Monocyte (primary cell): ENCODE results near the genes PDIA4 and REPIN1.

- PRO-cap, 2 experiments, result peak in 2 of 2 experiments; most common plus-strand start chr7:149028806 (in 2); most common minus-strand start chr7:149028468 (in 2)
Measured at GRCh38 chr7:149028297-149029533, at the start of gene PDIA4. Gene PDIA4, minus strand, starts transcription at chr7:149028505.

GRCh38 chr7:149126536-149126784, 336 bp upstream of the ZNF425 start:
- PRO-cap, 2 experiments, result no peak in any of the 2 experiments

DNA sequence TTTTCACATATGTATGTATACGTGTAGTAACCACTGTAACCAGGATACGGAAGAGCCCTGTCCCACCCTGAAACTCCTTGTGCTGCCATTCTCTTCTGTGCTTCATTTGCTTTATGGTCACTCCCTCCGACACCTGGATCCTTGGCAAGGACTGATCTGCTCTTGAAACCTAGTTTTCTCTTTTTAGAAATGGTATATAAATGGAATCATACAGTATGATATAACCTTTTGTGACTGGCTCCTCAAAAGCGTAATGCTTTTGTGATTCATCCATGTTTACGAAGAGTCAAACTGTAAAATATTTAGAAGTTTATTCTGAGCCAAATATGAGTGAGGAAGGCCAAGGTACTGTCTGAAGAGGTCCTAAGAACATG, 1.6 kb upstream of the ZNF425 start:
- PRO-cap, 2 experiments, result no peak in any of the 2 experiments

GRCh38 chr7:149217313-149217945, 22.0 kb upstream of the ZNF212 start:
- PRO-cap, 2 experiments, result no peak in any of the 2 experiments

DNA sequence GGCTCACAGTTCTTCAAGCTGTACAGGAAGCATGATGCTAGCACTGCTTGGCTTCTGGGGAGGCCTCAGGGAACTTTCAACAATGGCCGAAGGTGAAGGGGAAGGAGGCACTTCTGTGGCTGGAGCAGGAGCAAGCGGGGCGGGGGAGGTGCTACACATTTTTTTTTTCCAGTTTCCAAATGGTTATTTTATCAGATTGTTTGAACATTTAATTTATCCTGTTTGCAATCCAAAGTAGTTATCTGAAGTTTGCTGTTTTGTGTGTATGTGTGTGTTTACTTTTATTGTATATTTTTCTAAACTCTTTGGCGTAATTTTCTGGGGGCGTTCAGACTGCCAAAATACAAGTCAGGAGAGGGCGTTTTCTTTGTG, 58.4 kb downstream of the ZNF783 start:
- PRO-cap, 2 experiments, result no peak in any of the 2 experiments

GRCh38 chr7:149454039-149454383, 6.9 kb downstream of the ZNF777 start:
- PRO-cap, 2 experiments, result no peak in any of the 2 experiments

- PRO-cap, 2 experiments, result no peak in any of the 2 experiments
Measured at GRCh38 chr7:149600556-149601124, 103.0 kb upstream of the ZNF746 start.

GRCh38 chr7:149605956-149607020, 108.5 kb upstream of the KRBA1 start:
- PRO-cap, 2 experiments, result no peak in any of the 2 experiments

GRCh38 chr7:149664695-149664918, 50.1 kb upstream of the KRBA1 start:
- PRO-cap, 2 experiments, result no peak in any of the 2 experiments

DNA sequence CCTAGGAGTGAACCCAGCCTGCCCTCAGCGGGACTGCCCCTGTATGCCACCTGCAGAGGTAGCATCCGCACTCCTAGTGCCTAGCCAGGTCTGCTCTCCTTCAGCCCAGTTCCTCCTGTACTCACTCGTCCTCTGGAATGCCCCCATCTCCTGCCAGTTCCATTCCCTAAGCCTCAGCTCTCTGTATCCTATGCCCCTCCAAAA, 8.1 kb upstream of the KRBA1 start:
- PRO-cap, 2 experiments, result no peak in any of the 2 experiments

DNA sequence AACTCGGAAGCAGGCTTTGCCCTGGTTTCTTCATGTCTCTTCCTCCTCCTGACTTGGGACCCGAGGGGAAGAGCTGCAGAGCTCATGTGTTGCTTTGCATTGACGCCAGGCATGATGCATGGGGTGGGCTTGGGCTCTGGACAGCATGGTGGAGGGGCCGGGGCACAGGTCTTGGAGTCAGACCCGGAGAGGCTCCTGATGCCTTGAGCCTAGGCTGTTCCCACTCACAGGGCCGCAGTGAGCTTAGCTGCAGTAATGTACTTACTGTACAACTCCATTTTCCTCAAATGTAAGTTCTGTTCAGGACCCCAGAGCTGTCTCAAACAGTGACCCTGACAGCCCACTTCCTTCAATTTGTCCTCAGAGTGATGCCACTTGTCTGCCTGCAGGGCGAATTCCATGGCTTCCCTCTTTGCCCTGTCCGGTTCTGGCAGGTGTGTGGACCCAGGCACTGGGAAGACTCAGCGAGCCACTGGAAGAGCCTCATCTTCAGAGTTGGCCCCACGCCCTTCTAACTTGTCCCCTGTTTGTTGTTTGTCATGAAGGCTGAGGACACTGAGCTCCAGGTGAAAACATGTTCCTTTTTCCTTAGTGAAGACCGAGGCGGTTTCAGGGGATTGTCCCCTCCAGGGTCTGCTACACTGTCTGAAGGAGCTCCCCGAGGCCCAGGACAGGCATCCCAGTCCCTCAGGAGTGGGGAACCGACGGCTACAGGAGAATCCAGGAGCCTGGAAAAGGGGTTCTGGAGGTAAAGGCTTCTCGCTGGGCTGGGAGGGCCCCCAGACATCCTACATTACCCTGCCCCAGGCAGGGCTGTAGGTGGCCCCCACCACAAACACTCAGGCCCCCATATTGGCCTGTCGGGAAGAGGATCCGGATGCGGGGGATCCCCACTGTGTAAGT, 8.6 kb downstream of the KRBA1 start:
- PRO-cap, 2 experiments, result no peak in any of the 2 experiments

- PRO-cap, 2 experiments, result no peak in any of the 2 experiments
Measured at GRCh38 chr7:149770883-149771455, 2.4 kb downstream of the ZNF467 start.

GRCh38 chr7:149844172-149844927, 6.2 kb downstream of the ZNF862 start:
- PRO-cap, 2 experiments, result no peak in any of the 2 experiments

DNA sequence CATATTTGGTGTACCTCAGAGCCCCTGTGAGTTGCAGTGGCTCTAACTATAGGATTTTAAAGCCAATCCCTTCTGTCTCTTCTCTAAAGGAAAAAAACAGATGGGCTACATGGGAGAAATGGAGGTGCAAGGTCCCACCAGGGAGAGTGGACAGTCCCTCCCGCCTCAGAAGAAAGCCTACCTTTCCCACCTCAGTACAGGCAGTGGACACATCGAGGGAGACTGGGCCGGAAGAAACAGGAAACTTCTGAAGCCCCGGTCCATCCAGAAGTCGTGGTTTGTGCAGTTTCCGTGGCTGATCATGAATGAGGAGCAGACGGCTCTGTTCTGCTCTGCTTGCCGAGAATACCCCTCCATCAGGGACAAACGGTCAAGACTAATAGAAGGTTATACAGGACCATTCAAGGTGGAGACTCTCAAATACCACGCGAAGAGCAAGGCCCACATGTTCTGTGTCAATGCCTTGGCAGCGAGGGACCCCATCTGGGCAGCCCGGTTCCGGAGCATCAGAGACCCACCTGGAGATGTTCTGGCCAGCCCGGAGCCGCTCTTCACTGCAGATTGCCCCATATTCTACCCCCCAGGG, 9.6 kb downstream of the ZNF862 start:
- PRO-cap, 2 experiments, result no peak in any of the 2 experiments

DNA sequence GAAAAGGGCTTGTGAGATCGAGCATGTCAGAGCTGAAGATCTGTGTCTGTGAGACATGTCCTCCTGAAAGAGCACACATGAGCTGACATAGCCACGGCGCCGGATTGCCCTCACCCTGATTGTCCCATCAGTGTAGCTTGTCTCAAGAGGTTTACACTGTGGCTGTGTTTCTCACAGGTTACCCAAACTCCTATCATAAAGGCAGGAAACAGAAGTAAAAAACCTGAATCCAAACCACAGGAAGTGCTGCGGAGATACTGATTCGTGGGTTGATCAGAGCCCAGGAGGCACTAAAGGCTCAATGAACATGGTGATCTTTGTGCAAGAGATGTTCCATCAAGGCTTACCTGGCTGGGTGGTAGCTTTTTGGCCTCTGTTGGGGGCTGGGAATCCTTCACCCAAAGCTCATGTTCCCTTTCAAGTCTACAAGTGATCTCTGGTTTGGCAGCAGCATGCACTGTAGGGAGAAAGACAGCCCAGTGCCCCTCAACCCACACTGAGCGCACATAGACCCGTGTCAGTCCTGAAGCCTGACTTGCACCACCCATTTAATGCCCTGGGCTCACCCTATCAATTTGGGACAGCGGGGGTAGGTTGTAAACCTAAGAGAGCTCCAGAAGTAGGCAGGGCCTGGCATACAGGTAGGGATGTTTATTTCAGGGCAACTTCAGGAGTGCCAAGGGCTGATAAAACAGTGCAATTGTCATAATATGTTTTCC, 3.7 kb upstream of the ATP6V0E2 start:
- PRO-cap, 2 experiments, result no peak in any of the 2 experiments

GRCh38 chr7:149882684-149883239, 9.0 kb downstream of the ATP6V0E2 start:
- PRO-cap, 2 experiments, result no peak in any of the 2 experiments

- PRO-cap, 2 experiments, result no peak in any of the 2 experiments
Measured at GRCh38 chr7:150334930-150336232, 6.0 kb downstream of the RARRES2 start.

GRCh38 chr7:150337035-150338292, 4.0 kb downstream of the RARRES2 start:
- PRO-cap, 2 experiments, result no peak in any of the 2 experiments

DNA sequence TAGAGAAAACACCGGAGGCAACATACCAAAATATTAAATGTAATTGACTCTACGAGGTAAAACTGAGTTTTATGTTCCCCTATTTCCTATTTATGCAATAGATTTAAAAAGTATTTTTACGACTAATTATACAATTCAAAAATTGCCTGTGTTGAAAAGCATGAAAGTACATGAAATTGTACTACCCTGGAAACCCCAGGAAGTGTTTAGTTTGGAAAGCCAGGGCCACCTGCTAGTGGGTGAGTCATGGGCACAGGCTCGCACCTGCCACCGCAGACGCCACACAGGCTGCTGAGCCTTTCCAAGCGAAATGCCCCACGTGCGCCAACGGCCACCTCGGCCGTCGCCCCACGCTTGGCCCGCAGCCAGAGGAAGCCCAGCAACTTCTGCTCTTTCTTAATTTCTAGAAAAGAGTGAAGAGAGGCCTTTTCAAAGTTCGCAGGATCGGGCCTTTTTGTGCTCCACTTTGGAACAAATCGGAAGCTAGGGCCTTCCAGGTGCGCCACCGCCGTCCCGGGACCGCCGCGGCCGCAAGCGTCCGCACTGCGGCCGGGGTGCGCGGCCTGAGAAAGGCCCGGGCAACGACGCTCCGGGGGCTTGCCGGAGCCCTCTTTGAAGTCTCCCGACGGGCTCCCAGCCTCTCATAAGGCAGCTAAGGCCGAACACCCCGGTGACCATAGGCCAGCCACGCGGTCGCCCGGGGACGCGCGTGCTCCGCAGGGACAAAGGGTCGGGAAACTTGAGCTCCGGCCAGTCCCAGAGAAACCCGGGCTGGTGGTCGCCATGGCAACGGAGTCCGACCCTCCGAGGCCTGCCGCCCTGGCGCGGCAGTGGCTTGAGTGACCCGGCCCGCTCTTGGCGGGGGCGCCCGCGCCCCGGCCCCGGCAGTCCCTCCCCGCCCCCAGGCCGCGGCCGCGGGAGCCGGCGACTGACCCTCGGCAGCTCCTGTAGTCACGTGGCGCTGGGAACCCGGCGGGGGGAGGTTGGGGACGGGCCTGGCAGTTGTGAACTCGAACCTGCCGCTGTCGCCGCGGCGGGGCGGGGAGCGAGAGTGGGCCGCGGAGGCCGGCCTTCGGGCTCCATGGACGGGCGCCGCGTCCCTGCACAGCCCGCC, at the start of gene REPIN1:
Gene REPIN1, plus strand, starts transcription at position 1,001 of the 1,114 bp plus-strand sequence.
- PRO-cap, 2 experiments, result peak in 2 of 2 experiments; most common plus-strand start position 1,001 of the sequence (in 2); most common minus-strand start position 930 of the sequence (in 2)

DNA sequence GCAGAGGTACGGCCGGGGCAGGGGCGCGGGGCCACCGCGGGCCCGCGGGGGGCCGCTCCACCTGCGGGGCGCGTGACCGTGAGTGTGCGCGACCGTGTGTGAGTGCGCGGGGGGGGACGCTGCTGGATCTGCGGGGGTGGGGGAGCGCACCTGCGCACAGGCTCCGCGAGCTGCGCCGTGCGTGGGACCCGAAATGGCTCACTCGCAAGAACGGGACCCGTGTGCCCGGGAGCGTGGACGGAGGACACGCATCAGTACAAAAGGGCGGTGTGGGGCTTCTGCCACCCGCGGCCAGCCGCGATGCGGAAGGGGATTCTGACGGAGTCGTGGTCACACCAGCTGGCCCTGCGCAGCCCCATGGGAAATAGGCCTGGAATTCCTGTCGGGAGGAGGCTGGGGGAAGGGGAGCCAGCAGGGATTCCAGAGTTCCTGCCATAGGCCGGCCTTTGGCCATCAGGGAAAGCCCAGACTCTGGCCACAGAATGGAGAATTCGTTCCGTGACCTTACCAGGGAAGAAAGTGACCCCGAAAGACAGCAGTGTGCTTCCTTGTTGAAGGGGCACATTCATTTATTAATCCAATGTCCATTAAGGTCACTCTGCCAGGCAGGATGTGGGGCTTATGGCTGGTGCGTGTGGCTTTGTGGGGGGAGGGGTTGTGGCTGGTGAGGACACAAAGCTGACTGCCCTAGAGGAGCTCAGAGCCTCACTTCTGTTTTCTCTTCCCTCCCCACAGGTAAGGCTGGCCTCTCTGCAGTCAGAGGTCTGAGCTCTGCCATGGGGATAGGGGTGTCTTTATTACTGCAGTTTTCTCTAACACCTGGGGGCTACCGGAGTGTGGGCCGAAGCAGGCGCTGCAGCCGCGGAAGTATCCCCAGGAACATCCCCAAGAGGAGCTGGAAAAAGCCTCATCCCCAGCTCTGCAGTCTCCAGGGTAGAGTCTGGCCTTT, 588 bp downstream of the REPIN1 start:
- PRO-cap, 2 experiments, result peak in 1 of 2 experiments; most common plus-strand start position 288 of the sequence (in 1); most common minus-strand start position 194 of the sequence (in 1)